Bronchial epithelial cell (primary cell): ENCODE measurements around the genes SOCS1, TNP2 and PRM2.

- RRBS, 2 experiments = no CpG with 5 or more reads among the region's 8 CpGs
Measured at GRCh38 chr16:10741867-10742405, 1.7 kb upstream of the NUBP1 start.

DNA sequence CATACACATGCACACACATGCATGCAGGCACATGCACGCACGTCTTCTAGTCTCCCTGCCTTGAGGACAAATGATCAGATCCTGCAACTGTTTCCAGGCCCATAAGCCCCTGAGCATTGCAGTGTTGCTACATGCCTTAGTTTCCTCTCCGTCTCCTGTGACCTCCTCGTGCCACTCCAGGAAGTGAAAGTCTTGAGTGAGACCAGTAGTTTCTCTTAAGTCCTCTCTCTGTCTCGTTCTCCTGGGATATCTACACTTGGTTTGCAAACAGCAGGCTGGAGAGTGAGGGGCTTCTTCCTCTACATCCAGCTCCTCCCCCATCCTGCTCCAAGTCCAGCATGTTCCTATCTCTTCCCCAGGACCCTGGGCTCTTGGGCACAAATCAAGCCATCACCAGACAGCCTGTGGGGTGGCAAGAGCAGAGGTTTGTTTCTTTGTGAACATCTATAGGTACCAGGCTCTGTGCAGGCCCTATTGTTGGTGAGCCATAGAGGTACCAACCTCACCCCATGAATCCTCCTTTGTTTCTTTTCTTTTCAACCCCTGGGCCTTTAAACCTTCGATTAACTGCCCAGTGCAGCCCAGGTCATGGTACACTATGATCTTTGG, 8.4 kb downstream of the CIITA start:
- RRBS, 2 experiments = no CpG with 5 or more reads among the region's 6 CpGs

DNA sequence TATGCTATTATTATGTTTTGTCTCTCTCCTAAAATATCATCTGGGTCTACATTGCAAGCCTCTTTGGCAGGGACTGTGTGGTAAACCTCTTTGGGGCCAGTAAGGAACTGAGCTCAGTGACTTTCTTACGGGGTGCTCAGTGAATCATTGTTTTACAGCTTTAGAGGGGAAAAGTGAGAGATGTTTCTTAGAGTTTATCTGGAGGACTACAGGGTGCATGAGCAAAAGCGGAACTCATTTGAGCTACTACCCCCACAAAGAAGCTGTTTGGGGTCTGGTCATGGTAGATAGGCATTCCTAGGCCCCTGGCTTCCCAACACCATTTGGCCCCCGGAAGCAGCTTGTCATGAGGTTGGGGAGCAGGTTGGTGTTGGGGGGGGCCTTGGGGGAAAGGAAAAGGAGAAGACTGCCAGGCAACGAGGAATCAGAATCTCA, 9.9 kb downstream of the CIITA start:
- RRBS, 2 experiments = no CpG with 5 or more reads among the region's 4 CpGs

DNA sequence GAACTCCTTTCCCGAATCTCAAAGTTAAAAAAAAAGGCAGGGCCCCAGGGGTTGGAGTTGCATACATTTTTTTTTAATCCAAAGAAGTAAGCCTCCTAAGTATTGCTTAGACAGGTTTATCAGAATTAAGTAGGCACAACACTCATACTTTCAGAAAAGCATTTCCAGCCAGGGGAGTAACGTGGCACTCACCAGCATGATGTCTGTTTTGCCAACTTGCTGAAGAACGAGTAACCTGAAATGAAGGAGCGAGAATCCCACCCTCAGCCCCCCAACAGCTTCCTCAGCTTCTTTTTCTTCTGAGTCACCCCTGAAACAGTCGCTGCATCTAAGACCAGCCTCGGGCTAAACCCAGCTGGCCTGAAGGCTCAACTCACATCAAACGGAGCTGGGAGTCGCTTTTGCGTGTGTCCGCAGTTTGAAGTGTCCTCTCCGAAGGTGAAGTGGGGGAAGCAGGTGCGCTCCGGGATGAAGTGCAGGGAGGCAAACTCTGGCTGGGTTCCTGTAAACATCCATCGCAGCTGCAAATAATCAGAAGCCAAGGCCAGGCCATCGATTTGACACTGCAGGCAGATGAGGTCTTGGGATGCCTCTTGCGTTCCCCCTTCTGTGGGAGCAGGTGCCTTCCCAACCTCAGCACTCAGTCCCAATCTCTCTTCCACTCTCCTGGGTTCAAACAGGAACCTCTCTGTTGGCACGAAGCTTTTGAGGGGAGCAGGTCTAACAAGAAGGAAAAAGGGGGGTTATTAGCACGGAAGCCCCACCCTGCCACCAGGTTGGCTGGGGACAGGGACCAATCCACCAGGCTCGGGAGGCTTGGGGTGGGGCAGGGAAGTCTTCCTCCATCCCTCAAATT, 13.2 kb downstream of the DEXI start:
- RRBS, 2 experiments = no CpG with 5 or more reads among the region's 19 CpGs

DNA sequence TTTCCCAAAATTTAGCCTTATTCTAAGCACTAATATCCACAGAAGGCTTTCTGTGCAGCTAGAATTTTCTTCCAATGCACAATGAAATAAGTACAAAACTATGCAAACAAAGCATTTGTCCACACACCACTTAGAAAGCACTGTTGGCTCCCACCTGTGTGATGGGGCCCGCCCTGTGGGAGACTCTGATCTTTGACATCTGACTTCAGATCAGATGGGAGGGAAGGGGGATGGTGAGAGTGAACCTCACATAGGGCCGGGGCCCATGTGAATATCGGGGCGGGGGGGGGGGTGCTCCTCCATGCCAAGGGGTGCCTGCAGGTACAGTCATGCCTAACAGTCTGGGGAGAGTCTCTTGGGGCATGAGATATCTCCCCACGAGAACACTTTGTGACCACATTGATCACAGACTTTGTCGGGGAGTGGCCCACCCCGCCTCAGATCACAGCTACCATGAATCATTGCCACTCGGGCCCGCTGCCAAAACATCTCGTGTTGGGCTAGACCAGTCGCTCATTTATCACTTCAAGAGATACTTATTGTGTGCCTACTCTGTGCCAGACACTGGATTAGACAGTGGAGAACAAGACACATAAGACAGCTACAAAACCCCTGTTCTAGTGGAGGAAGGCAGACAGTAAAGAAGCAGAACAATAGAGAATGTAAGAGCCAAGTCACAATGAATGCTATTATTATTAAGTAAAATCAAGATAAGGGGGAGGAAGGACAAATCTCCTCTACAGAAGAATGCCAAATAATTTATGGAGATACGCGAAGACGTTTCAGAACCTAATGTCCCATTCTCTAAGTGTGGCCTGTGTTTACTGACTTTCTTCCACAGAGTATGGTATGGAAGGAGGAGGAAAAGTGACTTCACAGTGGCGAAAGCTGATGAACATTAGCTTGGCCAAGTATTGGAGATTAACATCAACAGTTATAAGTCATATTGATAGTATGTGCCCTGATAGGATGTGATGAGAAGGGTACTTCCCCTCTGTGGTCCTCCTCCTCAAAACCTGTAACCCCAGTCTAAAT, 72.7 kb downstream of the CLEC16A start:
- RRBS, 2 experiments = no CpG with 5 or more reads among the region's 15 CpGs

- RRBS, 2 experiments = no CpG with 5 or more reads among the region's 11 CpGs
Measured at GRCh38 chr16:11076179-11076865, 132.0 kb downstream of the CLEC16A start.

DNA sequence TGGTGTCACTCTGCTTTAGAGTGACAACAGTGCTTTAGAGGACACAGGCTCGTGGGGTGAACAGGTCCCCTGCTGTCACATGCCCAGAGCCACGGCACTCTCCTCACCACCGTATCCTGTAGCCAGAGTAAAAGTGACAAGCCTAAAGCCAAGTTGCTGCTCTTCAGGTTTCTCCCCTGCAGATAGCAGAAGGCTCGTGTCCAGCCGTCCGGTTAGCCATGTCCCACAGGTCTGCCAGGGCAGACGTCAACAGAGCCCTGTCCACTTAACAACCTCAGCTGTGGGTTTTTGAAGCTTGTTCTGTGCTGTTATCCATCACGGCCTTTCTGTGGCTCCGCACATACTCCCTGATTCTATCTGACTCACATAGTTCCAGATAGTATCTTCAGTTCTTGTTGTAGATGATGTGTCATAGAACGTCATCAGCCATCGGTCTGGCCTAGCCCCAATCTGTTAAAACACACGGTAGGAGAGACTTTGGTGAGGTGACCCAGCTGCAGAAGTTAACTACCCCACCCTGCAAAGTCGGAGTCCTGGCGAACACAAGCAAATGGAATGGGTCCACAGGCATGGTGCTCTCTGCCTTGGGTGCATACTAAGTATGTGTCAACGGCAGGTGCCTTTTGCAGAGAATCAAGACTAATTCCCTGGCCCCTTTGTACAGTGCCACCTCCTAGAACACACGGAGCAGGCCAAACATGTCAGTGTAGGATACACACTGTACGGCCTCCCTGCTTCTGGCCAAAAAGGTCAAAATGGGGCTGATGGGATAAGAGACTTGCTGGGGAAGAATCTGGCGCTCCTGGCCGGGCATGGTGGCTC, 100.5 kb downstream of the SOCS1 start:
- RRBS, 2 experiments = no CpG with 5 or more reads among the region's 19 CpGs

DNA sequence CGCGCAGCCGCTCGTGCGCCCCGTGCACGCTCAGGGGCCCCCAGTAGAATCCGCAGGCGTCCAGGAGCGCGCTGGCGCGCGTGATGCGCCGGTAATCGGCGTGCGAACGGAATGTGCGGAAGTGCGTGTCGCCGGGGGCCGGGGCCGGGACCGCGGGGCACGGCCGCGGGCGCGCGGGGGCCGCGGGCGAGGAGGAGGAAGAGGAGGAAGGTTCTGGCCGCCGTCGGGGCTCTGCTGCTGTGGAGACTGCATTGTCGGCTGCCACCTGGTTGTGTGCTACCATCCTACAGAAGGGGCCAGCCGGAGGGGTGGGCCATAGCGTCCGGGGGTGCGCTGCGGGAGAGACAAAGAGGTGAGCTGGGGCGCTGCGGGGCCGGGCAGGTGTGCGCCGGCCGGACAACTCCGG, 805 bp downstream of the SOCS1 start:
- RRBS, 2 experiments = under 1% methylated on average over 12 of the region's 53 CpGs

- RRBS, 2 experiments = 1 to 2% methylated on average over 45 of the region's 101 CpGs
Measured at GRCh38 chr16:11256036-11257244, at the start of gene SOCS1. Gene SOCS1, minus strand, starts transcription at chr16:11256204.

DNA sequence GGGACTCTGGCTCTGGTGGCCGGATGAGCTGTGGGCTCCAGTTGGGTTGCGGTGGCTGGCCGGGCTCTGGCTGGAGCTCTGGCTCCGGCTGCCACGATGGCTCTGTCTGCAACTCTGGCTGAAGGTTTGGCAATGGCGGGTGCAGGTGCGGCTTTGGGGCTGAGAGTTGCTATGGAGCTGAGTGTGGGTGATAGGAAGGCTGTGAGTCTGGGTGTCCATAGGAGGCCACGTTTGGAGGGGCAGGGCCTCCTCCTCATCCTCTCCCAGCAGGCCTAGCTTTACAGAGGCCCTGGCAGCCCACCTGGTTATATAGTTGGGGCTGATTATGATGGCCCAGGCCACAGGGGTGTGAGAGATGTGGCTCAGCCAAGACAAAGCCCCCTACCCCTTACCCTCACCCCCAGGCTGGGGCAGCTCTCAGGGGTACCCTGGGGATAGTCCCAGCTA, at the start of gene TNP2:
TNP2 (minus strand) TSS at position 282 of the 447 bp plus-strand sequence.
- RRBS, 2 experiments = 85 to 93% methylated on average over 2 of the region's 8 CpGs

DNA sequence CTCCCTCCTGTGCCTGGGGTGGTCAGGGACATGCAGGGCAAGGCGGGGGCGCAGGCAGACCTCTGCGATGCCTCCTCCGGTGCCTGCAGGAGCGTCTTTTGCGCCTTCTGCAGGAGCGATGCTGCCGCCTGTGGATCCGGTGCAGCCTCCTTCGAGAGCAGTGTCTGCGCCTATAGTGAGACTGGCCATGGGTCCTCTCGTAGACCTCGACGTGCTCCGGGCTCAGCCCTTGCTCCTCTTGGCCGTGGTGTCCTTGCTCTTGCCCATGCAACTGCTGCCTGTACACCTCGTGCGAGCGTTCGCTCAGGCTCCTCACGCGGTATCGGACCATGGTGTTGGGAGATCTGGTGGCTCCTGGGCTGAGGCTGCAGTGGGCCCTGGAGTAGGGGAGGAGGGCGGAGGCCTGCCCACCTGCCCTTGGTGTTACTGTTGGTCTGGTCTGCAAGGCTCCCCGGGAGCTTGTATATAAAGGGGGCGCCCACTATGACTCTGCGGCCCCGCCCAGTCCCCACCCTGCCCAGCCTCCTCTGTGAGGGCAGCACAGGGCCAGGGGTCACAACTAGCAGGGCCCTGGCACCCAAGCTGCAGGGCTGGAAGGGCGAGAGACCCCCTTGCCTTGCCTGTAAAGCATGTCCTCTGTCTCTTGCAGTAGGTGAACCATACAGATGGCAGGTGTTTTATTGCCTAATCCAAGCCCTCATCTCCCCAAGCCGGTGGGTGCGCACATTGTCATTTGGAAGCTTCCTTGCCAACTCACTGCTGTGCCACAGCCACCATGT, at the start of gene PRM2:
PRM2 (minus strand) TSS at position 441 of the 779 bp plus-strand sequence.
- RRBS, 2 experiments = 93 to 94% methylated on average over 12 of the region's 31 CpGs

DNA sequence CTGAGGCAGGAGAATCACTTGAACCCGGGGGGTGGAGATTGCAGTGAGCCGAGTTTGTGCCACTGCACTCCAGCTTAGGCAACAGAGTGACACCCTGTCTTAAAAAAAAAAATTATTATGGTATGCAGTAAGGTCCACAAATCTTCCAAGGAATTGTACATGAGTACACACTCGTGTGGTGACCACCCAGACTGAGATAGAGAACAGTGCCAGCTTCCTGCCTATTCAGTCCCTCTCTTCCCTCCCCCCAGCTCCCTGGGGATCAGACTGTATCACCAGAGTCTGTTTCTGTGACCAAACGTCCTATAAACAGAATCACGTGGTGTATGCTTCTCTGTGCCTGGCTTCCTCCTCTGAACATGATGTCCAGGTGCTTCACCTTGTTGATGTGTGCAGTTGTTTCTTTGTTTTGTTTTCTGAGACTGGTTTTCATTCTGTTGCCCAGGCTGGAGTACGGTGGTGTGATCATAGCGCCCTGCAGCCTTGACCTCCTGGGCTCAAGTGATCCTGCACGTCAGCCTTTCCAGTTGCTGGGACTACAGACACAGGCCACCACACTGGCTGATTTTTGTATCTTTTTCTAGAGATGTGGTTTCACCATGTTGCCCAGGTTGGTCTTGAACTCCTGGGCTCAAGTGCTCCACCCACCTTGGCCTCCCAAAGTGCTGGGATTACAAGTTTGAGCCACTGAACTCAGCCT, 28.8 kb upstream of the PRM1 start:
- RRBS, 2 experiments = no CpG with 5 or more reads among the region's 8 CpGs

DNA sequence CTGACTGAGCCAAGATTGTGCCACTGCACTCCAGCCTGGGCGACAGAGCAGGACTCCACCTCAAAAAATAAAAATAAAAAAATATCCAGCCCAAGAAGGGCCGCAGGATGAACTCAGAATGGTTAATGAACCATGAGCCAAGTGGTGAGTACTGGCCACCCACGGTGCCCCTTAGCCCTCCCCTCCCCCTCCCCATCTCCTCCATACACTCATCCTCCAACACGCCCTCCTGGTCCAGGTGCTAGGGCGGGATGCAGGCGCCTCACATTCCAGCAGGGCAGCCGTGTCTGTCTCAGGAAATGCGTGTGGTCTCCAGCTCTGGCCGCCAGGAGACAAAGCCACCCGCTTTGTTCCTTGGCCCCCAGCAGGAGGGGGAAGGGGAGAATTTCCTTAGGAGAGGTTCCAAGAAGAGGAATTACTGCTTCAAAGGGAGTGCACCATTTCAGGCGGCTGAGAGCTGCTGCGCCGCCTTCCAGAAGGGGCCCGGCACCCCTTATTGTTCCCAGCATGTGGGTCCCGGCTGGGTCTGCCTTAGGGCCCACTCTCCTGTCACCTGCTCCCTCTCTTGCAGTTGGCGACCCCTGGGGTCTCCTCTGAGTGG, 29.8 kb upstream of the RMI2 start:
- RRBS, 2 experiments = no CpG with 5 or more reads among the region's 16 CpGs

GRCh38 chr16:11349661-11350231, 4.5 kb downstream of the RMI2 start:
- RRBS, 2 experiments = no CpG with 5 or more reads among the region's 12 CpGs

DNA sequence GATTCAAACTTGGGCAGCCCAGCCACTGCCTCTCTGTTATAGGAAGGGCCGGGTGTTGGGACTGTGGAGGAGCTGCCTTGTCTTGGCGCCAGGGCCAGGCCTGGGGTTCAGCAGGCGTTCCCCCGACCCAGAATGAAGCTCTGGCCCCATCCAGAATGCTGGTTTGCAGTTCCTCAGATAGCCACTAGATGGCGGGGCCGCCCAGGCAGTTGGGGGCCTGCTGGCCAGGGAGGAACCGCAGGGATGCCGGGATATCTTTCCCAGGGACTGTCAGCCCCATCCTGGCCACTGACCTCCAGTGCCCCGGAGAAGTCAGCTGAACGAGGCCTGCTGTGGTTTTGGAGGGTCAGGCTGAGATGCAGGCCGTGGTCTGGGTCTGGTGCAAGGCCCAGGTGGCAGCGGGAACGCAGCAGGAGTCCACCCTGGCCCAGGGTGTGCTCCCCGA, 51.0 kb downstream of the RMI2 start:
- RRBS, 2 experiments = 3 to 6% methylated on average over 2 of the region's 14 CpGs

DNA sequence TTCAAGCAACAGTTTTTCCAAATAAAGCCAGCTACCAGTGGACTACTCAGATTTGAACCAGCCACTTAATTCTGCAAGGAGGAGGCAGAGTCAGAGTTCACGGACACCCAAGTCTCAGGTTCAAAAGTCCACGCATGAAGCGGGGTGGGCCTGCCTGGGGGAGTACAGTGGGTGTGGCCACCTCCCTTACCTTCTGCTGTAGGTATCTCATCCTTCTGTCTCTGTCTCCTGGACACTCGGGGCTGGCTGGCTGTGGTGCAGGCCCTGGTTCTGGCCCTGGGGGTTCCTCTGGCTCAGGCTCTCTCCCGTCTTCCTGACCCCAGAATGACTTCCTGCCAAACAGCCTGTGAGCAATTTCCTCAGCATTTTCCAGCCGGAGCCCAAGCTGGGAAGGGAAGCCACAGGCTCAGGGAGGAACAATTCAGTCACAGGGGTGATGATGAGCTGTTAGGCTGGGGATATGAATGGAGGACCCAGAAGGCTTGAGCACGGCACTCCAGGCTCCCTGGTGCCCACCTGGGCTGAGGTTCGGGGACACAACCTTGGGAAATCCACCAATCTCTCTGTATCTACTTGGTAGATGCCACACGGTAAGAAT, 42.3 kb downstream of the ENSG00000188897 start:
- RRBS, 2 experiments = no CpG with 5 or more reads among the region's 9 CpGs

GRCh38 chr16:11548220-11549051, 21.4 kb upstream of the ENSG00000188897 start:
- RRBS, 2 experiments = no CpG with 5 or more reads among the region's 8 CpGs

DNA sequence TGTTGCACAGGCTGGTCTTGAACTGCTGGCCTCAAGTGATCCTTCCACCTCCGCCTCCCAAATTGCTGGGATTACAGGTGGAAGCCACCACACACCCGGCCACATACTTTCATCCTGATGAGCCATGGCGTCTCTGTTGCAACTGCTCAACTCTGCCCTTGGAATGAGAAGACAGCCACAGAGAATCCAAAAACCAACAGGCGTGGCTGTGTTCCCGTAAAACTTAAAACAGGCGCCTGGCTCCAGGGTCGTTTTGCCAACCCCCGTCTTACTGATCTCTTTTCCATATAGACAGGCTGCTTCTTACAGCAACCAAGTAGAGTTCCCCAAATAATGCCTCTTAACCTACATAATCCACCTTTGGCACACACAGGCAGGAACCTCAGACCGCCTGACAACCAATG, 23.7 kb upstream of the ENSG00000188897 start:
- RRBS, 2 experiments = no CpG with 5 or more reads among the region's 9 CpGs

DNA sequence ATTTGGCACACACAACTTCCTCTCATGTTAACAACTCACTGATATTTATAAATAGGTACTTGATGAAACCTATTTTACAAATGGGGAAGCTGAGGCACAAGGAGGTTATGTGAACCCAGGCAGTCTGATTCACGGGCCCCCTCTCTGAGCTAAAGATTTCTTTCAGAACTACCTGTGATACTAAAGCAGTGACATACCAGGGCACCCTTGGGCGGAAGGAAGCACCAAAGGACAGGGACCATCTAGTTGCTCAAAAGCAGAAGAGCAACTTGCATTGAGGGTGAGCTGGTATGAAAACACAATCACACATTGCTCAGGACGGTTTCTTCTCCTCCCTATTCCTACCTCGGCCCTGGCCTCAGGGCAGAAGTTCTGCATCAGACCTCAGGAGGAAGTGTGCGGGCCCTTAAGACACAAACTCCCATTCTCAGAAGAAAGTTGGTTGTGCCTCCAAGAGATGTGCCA, 28.8 kb upstream of the ENSG00000188897 start:
- RRBS, 2 experiments = no CpG with 5 or more reads among the region's 5 CpGs

GRCh38 chr16:11585272-11586453, 1.1 kb downstream of the LITAF start:
- RRBS, 2 experiments = no CpG with 5 or more reads among the region's 32 CpGs